Left lung (tissue), 1 donor: ENCODE measurements around a stretch of chr3.

- PRO-cap: no peak
Observed at GRCh38 chr3:58040928-58041537, 32.8 kb downstream of the FLNB start.

DNA sequence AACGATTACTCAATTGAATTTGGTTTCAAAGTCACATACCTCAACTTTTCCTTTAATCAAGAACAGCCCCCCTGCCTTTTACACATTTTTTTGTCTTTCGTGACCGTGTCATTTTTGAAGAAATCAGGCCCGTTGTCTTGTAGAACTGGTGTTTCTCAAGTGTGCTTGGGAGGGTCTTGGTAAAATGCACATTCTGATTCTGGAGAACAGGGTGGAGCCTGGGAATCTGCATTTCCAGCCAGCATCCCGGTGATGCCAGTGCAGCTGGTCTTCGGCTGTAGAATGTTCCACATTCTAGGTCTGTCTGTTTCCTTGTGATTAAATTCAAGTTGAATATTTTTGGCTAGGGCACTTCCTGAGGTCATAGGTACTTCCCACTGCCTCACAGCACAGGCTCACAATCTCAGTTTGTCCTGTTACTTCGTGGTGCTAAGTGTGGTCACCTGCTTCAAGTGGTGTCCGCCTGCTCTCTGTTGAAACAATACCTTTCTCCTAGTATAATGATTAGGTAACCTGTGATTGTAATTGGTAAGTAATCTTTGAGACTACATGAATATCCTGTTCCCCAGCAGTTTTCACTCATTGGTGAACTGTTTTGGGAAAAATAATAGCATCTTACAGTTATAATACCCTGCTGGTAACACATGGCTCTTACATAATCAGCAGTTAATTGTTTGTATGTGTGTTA is 40.1 kb downstream of the FLNB start:
- PRO-cap: no peak

DNA sequence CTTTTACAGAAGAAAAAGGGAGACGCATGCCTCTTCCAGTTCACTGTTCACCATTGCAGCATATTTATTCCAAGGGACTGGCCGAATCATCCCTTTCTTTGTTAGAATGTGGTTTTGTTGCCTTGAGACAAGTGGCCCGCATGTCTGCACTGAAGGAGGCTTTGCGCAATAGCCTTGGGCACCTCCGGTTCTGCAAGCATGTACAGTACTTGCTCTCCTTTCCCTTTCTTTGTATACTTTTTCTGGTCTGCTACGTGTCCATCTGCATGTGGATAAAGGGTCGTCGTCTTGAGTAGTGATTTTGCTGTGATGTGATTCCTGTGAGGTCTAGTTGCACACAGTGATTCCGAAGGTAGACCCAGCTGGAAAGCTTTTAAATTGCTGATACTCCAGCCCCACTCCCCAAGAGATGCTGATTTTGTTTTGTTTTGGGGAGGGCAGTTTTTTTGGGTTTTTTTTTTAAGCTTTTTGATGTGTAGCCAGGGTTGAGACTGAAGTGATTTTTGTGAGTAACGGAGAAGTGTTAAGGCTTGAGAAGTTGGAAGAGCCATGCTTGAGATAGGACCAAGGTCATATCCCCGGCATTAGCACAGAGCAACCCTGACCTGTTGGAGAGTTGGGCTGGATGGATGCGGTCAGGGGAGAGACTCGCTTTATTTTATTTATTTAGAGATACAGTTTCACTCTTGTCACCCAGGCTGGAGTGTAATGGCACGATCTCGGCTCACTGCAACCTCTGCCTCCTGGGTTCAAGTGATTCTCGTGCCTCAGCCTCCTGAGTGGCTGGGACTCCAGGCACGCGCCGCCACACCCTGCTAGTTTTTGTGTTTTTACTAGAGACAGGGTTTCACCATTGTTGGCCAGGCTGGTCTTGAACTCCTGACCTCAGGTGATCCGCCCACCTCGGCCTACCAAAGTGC is 43.3 kb downstream of the FLNB start:
- PRO-cap: no peak

- PRO-cap: no peak
Observed at GRCh38 chr3:58052290-58052873, 44.2 kb downstream of the FLNB start.

GRCh38 chr3:58135379-58135723 is 75.4 kb downstream of the DNASE1L3 start:
- PRO-cap: no peak

- PRO-cap: no peak
Observed at GRCh38 chr3:58143572-58144034, 67.2 kb downstream of the DNASE1L3 start.

- PRO-cap: no peak
Observed at GRCh38 chr3:58173220-58174048, 37.3 kb downstream of the DNASE1L3 start.

GRCh38 chr3:58285063-58285827 is 20.8 kb upstream of the RPP14 start:
- PRO-cap: no peak

DNA sequence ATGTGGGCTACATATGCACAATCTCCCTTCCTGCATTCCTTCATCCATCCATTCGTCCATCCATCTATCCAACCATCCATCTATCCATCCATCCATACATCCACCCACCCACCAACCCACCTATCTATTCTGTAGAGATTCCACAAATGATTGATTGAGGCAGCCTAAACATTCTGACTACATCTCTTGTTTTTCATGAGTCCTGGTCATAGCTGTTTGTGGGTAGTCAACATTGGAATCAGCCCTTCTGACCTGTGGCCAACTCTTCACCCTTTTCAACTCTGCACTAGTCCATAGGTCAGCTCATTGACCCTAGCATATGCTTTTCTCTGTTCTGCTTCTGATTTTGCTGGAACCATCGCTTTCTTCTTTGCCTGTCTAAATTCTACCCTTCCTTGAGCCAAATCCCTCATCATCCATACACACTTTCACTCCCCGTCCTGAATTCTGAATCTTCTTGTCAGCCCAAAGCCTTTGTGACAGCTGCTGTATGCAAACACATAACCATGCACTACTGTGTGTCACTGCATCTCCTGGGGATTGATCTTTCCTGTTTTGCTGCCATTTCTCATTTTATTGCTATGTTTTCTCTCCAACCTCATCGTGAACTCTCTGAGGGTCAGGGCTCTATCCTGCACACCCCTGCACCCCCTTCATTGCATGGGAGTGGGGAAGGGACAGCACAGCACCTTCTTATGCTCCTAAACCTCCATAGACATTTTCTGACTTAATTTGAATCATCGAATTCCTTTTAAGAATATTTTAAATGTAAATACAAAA is 16.8 kb upstream of the KCTD6 start:
- PRO-cap: no peak

- PRO-cap: no peak
Observed at GRCh38 chr3:58521000-58521537, 15.9 kb downstream of the ACOX2 start.

DNA sequence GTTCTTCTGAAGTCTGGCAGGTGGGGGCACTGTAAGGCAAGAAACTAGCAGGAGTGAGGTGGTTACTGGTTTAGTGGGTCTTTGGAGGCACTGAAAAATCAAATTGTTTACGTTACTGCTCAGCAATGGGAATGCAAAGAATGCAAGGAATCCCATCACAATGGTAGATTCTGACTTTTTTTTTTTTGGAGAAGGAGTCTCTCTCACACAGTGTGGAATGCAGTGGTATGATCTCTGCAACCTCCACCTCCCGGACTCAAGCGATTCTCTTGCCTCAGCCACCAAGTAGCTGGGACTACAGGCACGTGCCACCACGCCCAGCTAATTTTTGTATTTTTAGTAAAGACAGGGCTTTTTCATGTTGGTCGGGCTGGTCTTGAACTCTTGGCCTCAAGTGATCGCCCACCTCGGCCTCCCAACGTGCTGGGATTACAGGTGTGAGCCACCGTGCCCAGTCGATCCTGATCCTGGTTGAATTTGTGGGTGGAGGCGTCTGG is 16.3 kb downstream of the FAM107A start:
- PRO-cap: no peak

DNA sequence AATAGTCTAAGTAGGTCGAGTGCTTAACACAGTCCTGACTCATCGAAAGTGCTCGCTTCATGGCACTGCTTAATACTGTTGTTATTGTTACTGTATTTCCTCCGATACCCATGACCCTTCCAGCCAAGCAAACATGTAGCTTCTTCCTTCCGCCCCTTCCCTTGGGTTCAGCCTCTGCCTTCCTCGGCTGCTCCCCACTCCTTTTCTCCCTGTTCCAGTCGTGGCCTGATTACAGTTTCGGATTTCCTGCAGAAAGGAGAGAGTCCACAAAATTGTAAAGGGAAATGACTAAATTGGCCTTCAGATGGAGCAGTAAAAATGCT is 37.8 kb downstream of the FAM3D start:
- PRO-cap: unidirectional peak, minus-strand start at position 205 of the sequence

DNA sequence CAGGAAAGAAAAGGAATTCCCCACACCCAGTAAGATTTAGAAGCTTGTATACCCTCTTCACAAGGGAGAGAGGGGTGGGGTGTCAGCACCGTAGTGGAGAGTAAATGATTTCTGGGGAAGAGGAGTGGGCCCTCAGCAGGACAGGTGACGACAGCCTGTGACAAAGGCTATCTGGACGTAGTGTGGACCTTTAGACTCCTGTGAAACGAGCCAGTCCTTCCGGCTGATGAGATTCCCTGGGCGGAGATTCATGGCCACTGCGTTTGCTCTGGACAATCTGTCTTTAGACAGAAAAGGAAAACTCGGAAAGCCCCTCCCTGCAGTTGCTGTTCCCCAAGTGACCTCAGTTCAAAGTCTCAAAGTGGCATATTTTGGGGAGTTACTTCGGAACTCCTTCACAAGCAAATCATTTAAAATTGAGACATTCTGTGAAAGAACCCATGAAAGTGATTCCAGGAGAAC is 1.7 kb upstream of the FAM3D start:
- PRO-cap: no peak

DNA sequence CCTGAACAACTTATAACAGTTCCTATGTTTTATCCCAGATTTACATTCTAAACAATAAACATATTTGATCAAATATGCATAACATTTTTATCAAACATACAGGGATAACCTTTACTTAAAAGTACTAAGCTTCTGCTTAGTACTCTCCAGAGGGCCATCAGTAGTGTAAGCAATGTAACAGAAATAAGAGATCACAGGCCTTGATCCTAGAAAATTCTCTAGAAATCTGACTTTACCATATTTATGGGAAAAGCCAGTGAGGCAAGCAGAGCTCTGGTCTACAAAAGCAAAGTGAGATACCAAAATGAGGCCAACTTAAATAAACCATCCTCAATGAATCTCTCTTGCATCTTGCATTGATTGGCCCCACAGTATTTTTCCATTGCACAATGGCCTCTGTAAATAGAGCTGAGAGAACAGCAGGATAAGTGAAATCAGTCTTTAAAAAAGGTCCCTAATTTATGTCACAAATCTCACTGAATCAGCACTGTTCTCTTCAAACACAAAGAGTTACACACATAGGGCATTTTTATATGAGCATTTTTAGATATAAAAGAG is 9.0 kb downstream of the CFAP20DC start:
- PRO-cap: no peak

DNA sequence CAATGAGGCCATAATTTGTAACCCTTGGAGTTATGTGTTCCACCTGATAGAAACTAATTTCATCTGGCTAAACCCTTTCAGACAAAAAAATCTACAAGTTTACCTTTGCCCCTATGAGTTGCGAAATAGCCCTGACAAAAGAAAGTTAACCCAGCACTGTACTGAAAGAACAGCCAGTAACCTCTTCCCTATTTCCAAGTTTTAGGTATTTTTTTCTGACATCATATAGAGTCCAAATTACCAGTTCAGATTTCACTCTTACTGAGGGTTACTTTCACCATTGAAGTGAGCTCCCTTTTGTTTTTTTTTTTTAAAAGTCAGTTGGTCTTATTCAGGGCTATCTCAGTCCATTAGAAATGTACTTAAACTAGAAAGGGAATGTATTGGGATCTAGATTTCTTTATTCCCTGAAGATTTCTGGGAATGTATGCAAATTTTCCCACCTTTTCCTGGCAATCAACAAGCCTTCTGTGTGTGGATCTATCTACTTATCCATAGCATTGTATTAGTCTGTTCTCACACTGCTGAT is 42.7 kb upstream of the PTPRG start:
- PRO-cap: no peak

GRCh38 chr3:61680879-61681611 is 119.7 kb downstream of the PTPRG start:
- PRO-cap: no peak

DNA sequence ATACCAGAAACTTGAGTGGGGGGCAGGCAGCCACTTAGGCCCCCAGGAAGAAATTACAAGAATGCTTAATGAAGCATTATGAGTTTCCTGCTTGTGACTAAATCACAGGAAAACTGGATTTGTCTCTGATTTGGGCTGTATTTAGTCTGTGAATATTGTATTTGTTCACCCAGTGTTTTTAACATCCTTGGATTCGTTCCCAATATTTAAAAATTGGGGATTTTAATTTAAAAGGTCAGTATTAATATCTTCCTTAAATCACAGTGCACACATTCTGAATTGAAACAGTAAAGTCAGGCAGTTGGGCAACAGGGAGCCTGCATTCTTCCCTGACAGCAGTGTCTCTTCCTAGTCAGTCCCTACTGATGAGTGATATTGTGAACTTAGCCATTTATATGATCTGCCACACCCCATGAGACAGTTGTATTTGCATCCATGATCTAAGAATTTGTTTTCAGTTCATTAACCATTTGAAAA is 219.0 kb downstream of the PTPRG start:
- PRO-cap: no peak

DNA sequence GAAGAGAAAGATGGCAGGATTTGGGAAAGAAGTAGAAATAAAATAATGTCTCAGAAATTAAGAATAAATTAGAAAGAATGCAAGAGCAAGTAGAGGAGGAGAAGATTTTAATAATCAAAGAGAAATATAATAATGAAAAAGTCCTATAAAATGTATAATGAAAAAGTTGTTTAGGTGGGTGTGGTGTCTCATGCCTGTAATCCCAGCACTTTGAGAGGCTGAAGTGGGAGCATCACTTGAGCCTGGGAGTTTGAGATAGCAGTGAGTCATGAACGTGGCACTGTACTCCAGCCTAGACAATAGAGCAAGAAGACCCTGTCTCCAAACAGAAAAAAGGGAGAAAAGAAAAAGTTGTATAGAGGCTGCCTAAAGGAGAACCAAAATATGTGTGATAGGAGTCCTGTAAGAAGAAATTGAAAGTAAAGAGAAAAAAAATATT is 257.0 kb downstream of the PTPRG start:
- PRO-cap: no peak

DNA sequence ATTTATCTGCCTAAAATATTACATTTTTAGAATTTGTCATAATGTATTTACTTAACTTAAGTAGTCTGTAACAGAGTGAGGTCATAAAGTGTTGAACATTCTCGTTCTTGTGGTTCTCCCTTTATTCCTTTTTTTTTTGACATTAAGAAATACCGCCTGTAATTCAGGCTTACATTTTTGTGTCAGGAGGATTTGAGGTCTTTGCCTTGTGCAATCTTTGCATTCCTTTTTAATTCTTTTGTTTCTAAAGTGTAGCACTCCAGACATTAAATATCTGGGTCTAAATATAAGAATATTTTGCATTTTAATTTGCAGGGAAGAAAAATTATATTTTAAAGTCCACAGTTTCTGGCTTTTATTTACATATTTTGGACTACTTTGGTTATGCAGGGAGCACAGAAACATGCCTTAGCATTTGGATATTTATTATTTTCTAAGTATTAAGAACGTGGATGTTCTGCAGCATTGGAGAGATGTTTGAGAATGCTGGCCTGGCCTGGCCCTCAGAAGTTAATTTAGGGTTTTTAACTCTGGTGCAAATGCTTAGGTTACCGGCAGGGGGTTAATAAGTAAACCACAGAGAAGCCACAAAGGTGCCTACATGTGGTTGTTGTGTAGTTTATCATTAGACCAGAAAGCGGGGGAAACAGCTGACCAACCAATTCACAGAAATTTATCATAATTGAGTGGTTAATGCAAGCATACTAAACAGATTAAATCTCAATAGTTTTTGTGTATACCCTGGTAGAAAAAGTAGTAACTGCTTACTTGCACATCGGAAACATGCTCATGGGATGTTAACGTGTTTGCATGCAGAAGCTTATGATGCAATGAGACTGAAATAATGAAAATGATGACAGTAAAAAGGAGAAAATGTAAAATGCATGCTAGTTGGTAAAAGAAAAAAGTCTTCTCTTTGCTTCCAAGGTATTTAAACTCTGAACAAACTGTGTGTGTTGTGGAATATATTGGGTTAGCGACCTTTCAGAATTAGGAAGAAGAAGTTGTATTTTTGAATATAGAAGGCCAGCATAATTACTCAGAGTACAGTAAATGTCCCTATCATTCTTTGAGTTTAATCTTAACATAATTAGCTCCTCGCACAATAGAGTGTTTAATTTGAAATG is 315.9 kb downstream of the PTPRG start:
- PRO-cap: no peak

DNA sequence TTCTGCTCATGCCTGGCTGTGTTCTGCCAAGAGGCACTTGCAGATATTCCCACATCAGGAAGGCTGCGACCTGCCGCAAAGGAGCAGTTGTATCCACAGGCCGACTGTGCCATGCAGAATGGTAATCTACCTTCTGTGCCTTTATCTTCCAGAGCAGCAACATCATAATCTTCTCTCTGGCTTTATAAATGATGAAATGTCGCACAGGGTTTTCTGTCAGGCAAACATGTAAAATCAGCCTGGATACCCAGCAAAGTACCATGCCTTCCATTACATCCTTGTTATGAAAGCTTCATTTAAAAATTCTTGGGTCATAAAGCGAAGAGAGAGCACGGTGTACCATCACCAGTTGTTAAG is 224.0 kb upstream of the C3orf14 start:
- PRO-cap: no peak